Parietal lobe (tissue), 2 donors: Measurements from ENCODE around the genes CRYL1, IL17D and LATS2.

GRCh38 chr13:19633878-19634403 lies 482 bp downstream of the MPHOSPH8 start:
- RAMPAGE, long total RNA: no peak

DNA sequence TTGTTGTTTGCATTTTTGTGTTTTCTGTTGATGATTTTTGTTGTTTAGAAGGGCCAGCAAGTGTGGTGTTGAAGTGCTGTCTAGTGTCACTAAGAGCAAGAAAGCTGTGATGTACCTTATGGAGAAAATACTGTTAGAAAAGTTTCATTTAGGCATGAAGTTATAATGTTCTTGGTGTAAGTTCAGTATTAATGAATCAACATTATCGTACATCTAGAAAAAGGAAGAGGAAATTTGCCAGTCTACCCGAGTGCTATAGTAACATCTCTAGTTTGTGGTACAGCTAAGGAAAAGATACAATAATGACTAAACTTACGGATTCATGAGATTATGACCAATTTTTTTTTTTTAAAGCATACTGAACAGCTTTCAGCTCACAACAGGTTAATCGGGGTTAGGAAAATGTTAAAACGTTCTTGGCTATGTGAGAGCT lies 96.9 kb downstream of the ZMYM2 start:
- RAMPAGE, long total RNA: no peak

DNA sequence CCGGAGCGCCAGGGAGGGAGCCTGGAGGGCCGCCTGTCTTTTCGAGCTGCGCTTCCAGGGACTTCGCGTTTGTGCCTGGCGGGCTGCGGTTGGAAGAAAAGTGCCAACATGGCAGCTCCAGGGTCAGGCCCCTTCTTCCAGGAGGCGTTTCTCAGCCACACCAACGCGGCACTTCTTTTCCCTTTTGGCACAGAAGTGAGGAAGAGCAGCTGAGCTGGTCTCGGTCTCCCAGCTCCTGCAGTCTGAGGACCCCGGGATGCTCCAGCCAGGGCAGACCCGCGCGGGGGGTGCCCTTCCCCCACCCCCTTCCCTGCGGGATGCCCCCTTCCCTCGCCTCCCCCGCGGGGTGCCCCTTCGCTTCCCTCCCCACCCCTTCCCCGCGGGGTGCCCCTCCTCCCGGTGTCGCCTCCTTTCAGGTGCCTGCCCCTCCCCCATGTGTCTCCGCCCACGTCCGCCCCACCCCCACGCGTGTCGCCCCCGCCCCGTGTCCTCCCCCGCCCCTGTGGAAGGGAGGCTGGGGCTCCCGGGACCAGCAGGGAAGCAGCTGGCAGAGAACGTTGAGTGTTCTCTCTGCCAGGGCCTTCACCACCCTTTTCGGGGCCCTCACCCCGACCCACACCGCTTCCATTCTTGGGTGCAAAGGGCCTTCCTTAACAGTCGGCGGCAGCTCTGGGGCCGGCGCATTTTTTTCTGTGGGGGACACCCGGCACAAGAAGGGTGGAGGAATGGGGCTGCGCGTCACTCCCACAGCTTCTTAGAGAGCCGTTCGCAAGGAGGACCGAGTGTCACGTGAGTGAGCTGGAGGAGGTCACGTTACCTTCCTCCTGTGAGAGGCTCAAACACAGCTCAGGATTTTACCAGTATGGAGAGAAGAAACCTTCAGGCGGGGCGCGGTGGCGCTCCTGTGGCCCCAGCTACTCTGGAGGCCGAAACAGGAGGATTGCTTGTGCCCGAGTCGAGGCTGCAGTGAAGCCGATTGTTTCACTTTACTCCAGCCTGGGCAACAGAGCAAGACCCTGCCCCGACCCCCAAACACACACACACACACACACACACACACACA lies 42.0 kb downstream of the GJA3 start:
- RAMPAGE, long total RNA: no peak

DNA sequence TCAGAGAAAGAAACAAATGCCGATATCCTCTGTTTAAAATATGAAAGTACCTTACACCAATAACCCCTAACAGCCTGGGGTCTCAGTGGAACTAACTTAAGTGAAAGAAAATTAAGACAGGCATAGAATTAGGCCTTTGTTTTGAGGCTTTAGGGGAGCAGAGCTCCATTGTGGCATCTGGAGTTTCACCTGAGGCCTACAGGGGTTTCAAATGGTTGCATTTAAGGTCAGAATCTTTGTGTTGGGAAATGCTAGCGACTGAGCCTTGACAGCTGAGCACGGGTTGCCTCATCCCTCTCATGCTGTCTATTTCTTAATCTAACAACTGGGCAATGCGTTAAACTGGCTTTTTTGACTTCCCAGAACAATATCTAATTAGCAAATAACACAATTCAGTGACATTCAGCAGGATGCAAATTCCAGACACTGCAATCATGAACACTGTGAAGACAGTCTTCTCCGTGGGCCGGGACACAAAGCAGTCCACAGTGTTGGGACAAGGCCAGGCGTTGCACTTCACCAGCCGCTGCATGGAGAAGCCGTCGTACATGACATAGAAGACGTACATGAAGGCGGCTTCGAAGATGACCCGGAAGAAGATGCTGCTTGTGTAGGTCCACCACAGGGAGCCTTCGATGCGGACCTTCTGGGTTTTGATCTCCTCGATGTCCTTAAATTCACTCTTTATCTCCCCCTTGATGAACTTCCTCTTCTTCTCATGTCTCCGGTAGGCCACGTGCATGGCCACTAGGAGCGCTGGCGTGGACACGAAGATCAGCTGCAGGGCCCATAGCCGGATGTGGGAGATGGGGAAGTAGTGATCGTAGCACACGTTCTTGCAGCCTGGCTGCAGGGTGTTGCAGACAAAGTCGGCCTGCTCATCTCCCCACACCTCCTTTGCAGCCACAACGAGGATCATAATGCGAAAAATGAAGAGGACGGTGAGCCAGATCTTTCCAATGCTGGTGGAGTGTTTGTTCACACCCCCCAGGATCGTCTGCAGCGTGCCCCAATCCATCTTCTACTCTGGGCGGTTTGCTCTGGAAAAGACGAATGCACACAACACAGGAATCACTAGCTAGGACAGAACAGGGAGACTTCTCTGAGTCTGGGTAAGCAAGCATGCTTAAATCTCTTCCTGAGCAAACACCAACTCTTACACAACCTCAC lies 3.8 kb downstream of the GJB2 start:
- RAMPAGE, long total RNA: no peak

- RAMPAGE, long total RNA: no peak
Measured at GRCh38 chr13:20391369-20391895, 134.2 kb downstream of the CRYL1 start.

GRCh38 chr13:20520280-20520852 lies 5.3 kb downstream of the CRYL1 start:
- RAMPAGE, long total RNA: no peak

DNA sequence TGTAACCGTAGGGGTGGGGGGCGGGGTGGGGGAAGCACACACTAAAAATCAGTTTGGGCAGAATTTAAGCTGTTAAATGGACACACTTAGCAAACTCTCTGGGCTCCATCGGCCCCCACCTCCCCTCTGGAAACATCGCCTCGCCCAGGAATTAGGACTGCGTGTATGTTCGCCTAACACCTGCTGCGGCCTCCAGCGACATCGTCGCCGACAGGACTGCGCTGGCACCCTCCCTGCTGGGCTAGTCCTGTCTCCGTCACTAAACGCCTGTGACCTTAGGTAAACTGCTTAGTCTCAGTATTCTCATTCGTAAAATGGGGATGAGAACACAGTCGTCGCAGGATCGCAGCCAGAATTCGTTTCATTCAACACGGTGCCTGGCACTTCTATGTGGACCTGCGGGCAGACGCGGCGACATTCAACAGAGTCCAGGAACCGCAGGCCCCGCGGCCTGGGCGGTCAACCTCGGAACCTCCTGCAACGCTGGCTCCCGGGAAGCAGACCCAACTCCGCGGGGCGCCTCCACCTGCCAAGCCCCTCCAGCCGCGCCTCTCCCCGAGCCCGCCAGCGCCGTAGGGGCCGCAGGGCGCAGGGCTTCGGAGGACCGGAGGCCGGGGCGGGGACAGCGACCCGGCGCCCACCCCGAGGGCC lies 501 bp downstream of the CRYL1 start:
- RAMPAGE, long total RNA: no peak

DNA sequence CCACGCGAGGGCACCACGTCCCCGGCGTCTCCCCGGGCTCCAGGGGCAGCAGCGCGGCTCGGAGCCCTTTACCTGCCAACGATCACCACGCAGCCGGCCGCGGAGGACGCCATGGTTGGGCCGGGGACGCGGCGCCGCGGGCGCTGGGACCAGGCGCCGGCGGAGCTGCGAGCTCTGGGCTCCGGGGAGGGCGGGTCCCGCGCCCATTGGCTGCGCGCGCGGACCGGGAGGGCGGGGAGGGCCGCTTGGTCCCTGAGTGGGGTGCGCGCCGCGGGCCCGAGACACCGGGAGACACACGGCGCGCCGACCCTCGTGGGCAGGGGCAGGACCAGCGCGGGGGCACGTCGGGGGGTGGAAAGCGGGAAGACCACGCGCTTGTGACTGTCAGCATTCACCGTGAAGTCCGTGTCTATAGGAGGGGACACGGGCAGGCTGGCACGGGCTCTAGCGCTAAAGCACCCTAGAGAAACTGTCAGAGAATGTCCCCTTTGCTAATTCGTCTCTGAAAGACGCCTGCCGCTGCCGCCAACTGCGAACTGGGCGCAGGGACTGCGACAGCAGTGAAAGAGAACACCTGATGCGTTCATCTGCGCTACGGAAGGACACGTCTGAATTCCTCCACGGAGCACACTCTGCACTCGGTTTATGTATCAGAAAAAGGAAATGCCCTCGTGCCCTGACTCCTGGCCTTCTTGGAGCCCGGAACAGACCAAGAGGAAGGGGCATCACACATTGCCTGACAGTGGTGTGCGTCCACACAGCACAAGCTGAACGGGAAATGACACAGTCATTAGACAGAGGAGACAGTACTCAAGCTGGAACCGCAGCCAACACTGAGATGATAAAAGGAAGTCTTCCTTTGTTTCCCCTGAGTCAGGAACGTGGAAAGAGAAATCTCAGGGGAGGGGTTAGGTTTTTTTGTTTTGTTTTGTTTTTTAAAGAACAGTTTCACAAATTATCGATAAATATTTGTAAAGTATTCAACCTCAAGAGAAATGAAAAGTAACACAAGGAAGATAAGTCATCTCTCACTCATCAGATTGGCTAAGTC lies at the start of gene CRYL1:
TSS of gene CRYL1 (minus strand) at position 176 of the 1,051 bp plus-strand sequence.
- RAMPAGE, long total RNA: no peak

- RAMPAGE, long total RNA: no peak
Measured at GRCh38 chr13:20702951-20703845, at the start of gene IL17D. Gene IL17D, plus strand, starts transcription at chr13:20703699.

DNA sequence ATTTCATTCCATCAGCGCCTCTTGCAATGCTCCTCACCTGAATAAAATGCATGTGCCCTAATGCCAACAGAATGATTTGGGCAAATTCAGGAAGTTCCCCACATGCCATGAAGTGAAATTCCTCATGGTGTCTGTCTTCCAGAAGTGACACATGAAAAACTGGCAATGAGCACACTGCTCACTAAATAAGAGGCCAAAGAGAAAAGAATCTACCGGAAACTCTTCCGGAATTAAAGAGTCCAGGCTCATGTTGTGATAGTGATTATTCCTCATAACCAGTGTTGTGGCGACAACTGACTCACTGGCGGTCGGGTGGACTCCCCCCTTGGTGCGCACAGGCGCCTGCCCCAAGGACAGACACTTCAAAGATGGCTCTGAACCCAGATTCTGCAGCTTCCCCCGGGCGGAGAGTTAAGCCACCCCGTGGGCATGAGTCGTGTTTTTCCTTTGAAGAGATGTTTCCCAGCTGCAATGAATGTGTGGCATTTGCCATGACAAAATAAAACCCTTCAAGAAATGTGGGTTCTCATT lies 10.2 kb downstream of the IL17D start:
- RAMPAGE, long total RNA: no peak

- RAMPAGE, long total RNA: no peak
Measured at GRCh38 chr13:20715315-20715727, 11.8 kb downstream of the IL17D start.

- RAMPAGE, long total RNA: no peak
Measured at GRCh38 chr13:20943231-20944011, 40.9 kb upstream of the XPO4 start.

DNA sequence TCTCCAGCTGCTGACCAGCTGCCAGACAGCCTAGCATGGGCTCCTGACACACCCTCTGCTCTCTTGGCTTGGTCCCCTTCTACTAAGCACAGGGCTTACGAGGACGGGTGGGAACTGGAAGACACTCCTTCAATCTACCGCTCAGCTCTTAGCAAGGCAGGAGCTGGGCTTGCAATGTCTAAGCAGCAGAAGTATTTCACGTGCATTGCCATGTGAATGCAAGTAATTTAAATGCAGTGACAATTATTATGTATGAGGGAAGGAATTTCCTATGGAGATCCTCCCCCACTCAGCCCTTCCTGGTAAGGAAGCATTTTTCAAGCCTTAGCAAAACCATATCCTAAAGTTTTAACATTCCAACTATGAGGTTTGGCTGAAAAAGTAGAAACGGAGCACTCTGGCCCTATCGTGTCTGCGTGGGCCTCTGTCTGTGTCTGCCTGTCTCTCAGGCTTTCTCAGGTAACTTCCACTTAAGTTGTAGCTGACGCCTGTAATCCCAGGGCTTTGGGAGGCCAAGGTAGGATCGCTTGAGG lies 63.7 kb downstream of the LATS2 start:
- RAMPAGE, long total RNA: no peak

DNA sequence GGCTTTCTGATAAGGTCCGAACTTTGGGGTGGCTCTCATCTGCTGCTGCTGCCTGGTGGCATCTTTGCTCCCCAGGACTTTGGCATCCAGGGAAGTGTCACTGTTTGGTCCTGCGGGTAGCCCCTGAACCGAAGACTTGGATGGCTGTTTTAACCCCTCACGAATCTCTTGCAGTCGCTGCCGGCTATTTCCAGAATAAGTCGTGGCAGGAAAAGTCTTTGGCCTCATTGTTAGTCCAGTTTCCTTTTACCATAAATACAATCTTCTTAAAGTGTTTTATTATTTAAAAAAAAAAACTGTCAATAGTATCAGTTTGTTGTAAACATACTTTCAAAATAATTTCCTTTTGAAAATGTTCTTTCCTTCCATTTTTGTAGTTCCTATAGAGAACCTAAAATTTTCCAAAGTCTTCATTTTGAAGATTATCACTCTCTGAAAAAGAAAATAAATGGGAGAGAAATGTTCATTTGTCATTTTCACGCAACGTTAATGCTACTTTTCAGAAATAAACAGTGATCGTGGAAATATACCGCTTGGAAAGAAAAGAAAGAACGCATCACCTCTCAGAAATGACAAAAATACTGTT lies 15.5 kb downstream of the LATS2 start:
- RAMPAGE, long total RNA: no peak

DNA sequence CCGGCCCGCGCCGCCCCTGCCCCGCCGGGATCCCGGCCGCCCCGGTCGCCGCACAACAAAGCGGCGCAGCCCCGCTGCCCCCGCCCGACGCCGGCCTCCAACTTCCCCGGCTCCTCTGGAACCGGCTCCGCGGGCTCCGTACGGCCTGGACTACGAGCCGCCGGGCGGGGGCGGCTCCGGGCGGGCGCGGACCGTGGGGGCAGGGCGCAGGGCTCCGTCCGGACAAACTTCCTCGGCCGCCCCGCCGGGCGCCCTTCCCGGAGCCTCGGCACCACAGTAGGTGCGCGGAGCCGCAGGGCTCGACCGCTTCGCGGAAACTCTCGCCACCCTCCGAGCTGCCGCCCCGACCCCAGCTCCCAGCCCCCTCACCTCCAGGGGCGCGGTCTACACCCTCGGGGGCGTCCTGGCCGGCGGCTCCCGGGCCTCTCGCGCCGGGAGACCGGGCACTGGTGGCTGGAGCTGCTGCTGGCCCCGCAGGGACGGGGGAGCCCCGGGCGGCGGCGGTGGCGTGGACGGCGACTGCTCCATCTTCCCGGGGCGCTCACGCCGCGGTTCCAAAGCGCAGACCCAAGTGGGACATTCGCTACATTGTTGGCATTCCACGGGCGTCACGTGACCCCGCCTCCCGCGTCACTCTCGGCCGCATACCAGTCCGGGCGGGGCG lies at the start of gene LATS2:
TSS of gene LATS2 (minus strand) at position 610 of the 664 bp plus-strand sequence.
- RAMPAGE, long total RNA: no peak

GRCh38 chr13:21061641-21061973 lies 221 bp upstream of the LATS2 start:
- RAMPAGE, long total RNA: no peak

DNA sequence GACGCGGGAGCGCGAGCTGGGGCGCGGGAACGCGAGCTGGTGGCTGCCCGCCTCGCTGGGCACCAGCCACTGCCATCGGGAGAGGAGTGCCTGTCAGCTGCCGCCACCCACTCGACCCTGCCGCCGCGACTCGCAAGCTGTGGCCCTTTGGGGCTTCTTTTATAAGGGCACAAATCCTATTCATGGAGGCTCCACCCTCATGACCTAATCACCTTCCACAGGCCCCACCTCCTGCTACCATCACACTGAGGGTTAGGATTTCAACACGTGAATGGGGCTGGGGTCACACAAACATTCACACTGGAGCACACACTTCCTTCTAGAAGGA lies 35.6 kb upstream of the SAP18 start:
- RAMPAGE, long total RNA: no peak

GRCh38 chr13:21147068-21148449 lies 7.6 kb downstream of the SAP18 start:
- RAMPAGE, long total RNA: no peak

GRCh38 chr13:21458240-21458683 lies 841 bp downstream of the ZDHHC20 start:
- RAMPAGE, long total RNA: no peak

DNA sequence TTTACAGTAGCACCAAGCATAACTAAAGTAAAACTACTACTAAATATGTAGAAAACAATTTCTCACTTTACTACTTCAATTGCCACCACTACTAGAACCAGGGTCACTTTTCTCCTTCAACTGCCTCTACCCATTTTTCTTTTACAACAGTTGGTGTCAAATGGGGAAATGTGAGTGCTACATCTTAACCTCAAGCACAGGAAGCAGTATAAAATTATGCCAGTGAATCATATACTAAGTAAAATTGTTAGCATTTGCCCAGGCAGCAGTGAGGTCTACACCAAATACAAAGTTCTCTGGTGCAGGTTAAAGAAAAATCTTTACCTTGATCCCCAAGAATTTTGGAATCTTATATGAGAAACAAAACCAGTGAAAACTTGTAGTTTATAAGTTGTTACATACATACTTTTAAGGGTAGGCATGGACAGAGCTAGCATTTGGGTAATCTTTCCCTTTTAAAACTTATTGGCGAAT lies 24.0 kb downstream of the MICU2 start:
- RAMPAGE, long total RNA: no peak